Metastatic Liver Carcinoma in the Lung (tissue), 2 donors: ENCODE measurements around the gene NAA15.

DNA sequence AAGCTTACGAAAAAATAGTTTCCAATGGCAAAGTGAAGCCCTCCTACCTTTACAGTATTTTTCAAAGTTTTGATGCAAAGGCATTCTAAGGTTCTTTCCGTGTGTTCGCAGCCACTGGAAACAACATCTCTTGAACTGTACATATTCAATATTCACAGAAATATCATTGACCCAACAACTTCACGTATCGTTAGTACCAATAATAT is 66.4 kb downstream of the NOCT start:
- PRO-cap, 2 experiments, result no peak in any of the 2 experiments

DNA sequence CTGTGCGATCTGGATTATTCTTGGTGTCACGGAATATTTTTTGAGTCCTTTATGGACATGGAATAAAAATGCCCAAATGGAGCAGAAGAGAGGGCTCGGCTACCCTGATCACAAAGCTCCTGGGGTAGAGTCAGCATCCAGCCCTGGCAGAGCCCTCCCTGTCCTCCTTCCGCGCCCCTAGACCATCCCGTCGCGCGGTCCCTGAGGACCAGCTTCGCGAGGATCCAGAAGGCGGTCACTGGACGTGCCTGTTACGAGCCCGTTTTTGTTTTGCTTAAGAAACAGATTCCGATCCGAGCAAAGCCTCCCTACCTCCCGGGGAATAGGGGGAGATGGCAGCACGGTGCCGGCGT is 1.1 kb downstream of the ELF2 start:
- PRO-cap, 2 experiments, result no peak in any of the 2 experiments

GRCh38 chr4:139301136-139301837 is at the start of gene NAA15:
Gene NAA15 (plus strand): TSS chr4:139301505.
- PRO-cap, 2 experiments, result peak in 2 of 2 experiments; most common plus-strand start chr4:139301527 (in 2); most common minus-strand start chr4:139301311 (in 1)

- PRO-cap, 2 experiments, result no peak in any of the 2 experiments
Measured at GRCh38 chr4:139361613-139362081, 59.4 kb upstream of the NDUFC1 start.

- PRO-cap, 2 experiments, result no peak in any of the 2 experiments
Measured at GRCh38 chr4:139383192-139383500, 70.8 kb upstream of the RAB33B start.

DNA sequence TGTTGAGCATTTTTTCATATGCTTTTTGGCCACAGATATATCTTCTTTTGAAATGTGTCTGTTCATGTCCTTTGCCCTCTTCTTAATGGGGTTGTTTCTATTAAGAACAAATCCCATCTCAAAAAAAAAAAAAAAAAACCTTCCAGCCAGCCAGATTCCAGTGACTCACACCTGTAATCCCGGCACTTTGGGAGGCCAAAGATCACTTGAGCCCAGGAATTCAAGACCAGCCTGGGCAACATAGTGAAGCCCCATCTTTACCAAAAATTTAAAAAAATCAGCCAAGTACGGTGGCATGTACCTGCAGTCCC is 5.0 kb downstream of the RAB33B start:
- PRO-cap, 2 experiments, result no peak in any of the 2 experiments

DNA sequence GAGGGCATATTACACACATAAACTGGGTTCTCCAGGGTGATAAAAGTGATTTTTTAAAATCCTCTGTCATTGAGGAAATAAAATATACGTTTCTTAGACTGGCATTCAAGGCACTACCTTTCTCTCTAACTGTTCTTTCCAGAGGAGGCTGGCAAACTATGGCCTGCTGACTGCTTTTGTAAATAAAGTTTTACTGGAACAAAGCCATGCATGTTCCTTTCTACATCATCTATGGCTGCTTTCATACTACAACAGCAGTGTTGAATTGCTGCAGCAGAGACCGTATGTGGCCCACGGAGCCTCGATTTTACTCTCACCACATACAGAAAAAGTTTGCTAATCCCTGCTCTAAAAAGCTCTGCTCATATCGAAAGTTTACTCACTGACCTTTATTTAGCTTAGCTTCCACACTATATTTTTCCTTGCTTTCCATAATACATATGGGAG is 20.2 kb downstream of the SETD7 start:
- PRO-cap, 2 experiments, result no peak in any of the 2 experiments

GRCh38 chr4:139763378-139764045 is 97.9 kb downstream of the MGST2 start:
- PRO-cap, 2 experiments, result no peak in any of the 2 experiments

- PRO-cap, 2 experiments, result no peak in any of the 2 experiments
Measured at GRCh38 chr4:139817603-139818364, 152.2 kb downstream of the MGST2 start.

GRCh38 chr4:139873625-139874044 is 208.0 kb downstream of the MGST2 start:
- PRO-cap, 2 experiments, result no peak in any of the 2 experiments

GRCh38 chr4:139965422-139966039 is 188.5 kb downstream of the MAML3 start:
- PRO-cap, 2 experiments, result no peak in any of the 2 experiments

DNA sequence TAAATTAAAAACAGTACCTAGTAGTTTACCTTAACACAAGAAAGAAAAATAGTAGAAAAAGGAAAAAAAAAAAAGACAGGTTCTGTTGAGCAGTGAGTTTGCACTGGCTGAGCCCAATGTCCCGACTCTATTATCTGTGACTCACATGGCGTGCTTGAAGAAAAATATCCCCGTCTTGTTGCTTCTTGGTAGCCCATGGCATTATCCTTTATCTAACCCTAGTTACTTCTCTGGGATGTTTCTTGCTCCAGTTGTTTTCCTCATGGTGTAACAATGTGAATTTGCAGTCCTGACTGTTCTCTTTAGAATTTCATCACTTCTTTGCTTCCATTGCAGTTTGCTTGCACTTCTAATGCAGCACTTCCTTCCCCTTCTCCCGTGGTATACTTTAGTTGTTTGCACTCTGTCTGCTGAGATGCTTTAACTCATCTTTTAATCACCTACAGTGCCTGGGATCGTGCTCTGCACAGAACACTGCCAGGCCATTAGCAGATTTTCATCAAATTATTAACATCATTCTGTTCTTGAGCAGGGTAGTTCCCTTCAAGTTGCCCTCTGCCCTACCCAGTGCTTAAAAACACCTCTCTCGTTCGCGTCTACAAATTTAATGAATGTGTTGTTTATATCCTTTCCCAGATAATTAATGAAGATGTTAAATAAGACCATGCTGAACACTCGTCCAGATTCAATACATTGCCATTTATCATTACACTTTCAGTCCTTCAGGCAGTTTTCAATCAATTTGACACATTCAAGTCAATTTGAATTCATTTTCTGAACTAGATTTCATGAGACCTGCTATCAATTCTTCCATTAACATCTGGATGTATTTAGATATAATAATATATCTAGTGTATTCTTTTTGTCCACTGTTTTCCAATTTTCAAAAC is 126.7 kb downstream of the MAML3 start:
- PRO-cap, 2 experiments, result no peak in any of the 2 experiments

- PRO-cap, 2 experiments, result no peak in any of the 2 experiments
Measured at GRCh38 chr4:140043135-140044214, 110.5 kb downstream of the MAML3 start.

- PRO-cap, 2 experiments, result no peak in any of the 2 experiments
Measured at GRCh38 chr4:140049893-140050347, 104.1 kb downstream of the MAML3 start.

- PRO-cap, 2 experiments, result peak in 2 of 2 experiments; most common plus-strand start chr4:140152468 (in 2); most common minus-strand start chr4:140152152 (in 1)
Measured at GRCh38 chr4:140151723-140152724, 2.0 kb downstream of the MAML3 start.

- PRO-cap, 2 experiments, result no peak in any of the 2 experiments
Measured at GRCh38 chr4:140186529-140187159, 32.7 kb upstream of the MAML3 start.

- PRO-cap, 2 experiments, result no peak in any of the 2 experiments
Measured at GRCh38 chr4:140237407-140238268, 83.7 kb upstream of the MAML3 start.

DNA sequence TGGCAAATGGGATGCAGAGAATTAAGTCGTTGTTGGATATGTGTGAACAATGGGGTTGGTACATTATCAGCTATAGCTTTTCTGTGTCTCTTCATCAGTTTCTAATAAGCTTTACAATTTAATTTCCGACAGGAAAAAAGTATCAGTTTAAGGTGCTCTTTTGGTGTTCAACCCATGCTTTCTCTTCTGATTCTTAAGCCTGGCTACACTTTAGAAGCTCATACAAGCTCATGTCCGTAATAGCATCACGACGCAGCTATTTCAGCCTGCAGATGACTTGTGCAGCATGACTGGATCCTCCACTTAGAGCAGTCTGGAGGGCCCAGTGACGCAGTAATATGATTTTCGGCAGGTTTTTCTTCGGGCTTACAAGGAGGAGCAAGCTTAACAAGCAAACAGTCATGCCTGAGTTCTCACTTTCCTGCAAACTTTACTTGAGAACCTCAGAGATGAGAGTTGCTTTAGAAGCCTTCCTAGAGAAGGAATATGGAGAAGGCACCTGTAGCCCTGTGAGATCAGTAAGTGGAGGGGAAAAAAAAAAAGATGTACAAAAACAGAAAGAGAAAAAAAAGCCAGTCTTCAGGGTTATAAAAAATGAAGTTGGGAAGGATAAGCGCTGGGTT is 85.3 kb upstream of the MAML3 start:
- PRO-cap, 2 experiments, result no peak in any of the 2 experiments

- PRO-cap, 2 experiments, result no peak in any of the 2 experiments
Measured at GRCh38 chr4:140253503-140253880, 99.5 kb upstream of the MAML3 start.

DNA sequence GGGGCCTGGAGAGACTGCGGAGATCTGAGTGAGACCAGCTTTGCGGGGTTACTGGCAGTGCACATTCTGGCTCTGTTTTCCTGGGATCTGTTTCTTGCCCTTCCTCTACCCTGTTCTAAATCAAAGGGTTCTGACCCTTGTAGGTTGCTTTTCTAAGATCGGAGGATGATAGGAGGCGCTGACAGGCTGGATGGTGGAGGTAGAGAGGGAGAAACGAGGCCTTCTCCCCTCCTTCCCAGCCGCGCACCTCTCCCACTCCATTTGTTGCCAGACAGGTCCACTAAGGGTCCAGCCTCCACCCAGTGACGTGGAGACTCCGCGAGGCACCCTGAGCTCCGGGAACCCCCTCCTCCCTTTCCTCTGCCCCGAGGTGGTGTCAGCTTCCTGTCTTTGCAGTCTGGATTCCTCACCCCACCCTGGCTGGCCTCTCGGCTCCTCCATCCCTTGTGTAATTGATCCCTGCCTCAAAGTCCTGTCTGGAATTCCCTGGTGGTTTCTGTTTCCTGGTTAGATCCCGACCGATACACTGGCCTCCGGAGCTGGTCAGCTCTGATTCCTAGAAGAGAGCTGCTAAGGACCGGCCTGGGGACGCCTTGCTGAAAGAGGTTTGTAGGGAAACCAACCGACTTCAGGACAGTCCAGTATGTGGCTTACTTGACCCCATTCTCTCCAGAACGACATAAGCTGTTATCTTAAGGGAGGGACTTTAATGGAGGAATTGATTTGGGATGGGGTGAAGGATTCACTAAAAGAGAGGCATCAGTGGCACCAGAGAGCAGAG is 105.9 kb upstream of the SCOC start:
- PRO-cap, 2 experiments, result no peak in any of the 2 experiments